ENCODE measurements around a stretch of chr5.

GRCh38 chr5:53874238-53874901 is 313.9 kb downstream of the NDUFS4 start:
- PRO-cap = no peak

DNA sequence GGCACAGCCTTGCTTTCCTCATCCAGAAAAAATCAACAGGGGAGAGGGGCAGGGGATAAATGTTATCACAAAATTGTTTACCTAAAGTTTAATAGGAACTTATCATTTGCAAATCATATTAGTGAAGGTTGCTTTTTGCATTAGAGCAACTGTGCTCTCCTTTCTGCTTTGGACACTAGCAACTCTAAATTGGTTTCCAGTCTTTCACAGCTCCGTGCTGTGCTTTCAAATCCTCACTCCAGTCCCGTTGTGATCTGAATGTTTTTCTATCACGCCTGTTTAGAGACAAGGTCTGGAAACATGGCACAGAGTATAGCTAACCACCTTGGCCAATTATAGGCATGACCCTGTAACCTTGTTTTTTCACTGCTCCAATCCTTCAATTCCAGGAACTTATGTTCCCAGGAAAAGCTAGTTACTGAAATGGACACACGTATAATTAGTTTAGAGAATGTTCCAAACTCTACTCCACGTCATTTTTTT is 55.6 kb downstream of the ARL15 start:
- PRO-cap = no peak

GRCh38 chr5:54518794-54519519 is 1.4 kb downstream of the SNX18 start:
- PRO-cap = no peak

DNA sequence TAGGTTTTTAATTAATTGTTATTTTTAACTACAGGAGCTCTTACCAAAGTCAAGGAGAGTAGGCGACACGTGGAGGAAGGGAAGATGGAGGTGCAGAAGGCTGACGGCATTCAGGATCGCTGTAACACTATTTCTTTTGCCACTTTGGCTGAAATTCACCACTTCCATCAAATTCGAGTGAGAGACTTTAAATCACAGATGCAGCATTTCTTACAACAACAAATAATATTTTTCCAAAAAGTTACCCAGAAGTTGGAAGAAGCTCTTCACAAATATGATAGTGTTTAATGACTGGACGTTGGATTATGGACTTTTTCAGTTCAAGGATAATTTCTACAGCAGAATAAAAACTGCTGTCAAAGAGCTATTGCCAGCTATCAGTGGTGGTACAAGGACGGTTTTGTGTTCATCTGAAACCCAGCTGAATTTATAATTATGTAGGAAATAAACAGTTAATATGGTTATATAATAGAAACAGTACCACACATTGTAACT is 25.6 kb downstream of the SNX18 start:
- PRO-cap = no peak

GRCh38 chr5:54753027-54753483 is 232.3 kb downstream of the ESM1 start:
- PRO-cap = bidirectional peak, plus-strand start at chr5:54753307, minus-strand start at chr5:54753213

DNA sequence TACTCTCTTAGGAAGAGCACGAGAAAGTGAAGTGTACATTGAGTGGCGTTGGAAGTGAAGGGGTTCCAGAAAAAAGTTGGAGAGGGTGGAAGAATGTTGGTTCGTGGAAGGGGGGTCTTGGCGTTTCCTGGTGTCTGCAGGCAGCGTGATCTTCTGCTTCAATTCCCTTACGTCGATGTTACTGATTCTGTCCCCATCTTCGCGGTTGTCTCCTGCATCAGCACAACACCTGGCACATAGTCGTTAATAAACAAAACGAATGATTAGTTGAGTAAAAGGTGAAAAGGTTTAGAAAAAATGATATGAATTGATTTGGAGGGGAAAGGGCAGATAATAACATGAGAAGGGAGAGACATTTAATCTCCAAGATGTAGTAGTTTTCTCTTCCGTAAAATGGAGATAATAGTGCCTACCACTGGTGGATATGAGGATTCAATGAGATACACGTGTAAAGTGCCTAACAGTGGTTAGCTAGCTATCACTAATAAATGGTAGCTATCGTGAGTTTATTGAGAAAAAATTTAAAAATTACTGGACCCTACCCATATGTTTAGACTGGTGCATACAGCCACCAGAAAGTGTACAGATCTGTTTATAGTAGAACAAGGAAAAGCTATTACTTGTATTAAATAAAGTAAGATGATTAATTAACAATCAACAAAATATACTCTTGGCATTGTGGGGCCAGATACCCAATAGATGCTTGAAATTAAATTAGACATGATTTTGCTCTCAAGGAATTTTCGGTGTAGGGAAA is 598 bp downstream of the MTREX start:
- PRO-cap = bidirectional peak, plus-strand start at position 178 of the sequence, minus-strand start at position 183 of the sequence

GRCh38 chr5:55423278-55423805 is 111.4 kb downstream of the PLPP1 start:
- PRO-cap = no peak

DNA sequence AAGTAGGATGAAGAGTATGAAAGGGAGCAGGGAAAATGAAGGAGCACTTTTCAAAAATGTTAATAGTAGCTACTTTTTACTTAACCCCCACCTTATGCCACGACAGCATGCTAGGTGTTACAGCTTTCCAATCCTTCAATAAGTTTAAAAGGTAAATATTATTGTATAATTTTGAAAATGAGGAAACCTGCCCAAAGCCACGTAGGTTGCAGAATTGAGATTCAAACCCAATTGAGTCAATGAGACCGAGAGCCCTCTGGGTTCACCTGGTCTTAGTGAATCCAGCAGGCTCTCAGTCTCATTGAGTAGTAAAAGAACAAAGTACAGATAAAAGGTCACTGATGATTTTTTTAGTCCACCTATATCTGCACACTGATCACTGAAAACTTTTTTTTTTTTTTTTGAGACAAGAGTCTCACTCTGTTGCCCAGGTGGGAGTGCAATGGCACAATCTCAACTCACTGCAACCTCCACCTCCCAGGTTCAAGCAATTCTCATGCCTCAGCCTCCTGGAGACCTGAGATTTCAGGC is 27.2 kb downstream of the PLPP1 start:
- PRO-cap = no peak

- PRO-cap = no peak
Measured at GRCh38 chr5:55535300-55535552, 462 bp upstream of the PLPP1 start.

DNA sequence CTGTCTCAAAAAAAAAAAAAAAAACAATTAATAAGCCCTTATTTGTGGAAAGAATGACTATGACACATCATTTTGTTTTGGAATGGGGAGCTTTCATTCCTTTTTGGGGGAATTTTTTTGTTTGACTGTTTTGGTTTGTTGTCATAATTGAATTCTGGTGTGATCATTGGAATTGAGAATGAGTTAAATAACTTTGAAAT is 3.4 kb upstream of the PLPP1 start:
- PRO-cap = no peak

DNA sequence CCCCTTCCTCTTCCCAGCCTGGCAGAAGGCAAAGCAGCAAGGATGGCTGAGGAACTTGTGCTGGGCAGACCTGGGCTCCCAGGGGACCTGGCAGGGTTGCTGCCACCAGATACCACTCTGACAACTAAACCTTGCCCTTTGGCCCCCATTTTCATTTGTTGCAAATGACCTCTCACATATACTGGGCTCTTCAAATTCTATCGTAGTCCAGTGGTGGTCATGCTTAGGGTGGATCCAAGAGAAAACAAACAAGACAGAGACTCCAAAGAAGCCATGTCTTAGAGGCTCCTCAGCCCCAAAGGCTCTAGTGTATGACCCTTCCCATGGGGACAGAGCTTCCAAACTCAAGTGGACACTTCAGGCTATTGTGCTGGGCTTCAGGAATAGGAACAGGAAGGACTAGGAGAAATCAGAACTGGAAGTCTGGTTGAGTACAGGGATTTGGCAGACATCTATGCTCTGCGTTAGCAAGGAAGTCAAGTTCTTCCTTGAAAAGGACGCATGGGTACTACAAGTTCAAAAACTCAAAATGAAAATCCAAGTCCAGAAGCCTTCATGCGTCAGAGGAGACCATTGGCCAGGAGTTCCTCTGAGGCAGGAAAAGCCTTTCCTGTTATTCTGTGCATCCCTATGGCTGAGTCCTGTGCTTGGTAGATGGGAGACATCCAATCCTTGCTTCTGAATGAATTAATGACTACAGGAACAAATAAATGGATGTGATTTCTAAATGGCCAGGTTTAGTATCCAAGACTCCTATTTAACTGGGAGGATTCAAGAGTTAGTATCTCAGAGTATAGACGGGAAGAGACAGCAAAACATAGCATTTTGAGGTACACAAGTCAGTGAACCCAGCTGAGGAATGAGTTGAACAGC is 64.7 kb upstream of the PLPP1 start:
- PRO-cap = no peak

DNA sequence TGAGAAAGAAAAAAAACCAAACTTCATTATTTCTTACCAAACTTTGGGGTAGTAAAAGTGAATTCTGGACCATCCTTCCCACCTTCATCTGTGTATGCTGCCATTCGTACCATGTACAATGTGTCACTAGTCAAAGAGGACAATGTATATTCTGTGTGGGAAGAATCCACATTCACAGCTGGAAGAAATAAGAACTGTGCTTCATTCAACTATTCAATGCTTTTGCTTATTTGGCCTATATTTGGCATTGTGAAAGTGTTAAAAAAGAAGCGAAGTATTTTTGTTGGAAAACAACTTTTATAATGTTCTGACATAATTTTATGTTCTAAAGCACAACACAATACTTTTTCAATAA is 43.4 kb downstream of the IL6ST start:
- PRO-cap = no peak

- PRO-cap = no peak
Measured at GRCh38 chr5:56029761-56030365, 35.1 kb upstream of the IL6ST start.

GRCh38 chr5:56052986-56053260 is 58.2 kb upstream of the IL6ST start:
- PRO-cap = no peak

- PRO-cap = no peak
Measured at GRCh38 chr5:56097947-56098284, 103.2 kb upstream of the IL6ST start.

DNA sequence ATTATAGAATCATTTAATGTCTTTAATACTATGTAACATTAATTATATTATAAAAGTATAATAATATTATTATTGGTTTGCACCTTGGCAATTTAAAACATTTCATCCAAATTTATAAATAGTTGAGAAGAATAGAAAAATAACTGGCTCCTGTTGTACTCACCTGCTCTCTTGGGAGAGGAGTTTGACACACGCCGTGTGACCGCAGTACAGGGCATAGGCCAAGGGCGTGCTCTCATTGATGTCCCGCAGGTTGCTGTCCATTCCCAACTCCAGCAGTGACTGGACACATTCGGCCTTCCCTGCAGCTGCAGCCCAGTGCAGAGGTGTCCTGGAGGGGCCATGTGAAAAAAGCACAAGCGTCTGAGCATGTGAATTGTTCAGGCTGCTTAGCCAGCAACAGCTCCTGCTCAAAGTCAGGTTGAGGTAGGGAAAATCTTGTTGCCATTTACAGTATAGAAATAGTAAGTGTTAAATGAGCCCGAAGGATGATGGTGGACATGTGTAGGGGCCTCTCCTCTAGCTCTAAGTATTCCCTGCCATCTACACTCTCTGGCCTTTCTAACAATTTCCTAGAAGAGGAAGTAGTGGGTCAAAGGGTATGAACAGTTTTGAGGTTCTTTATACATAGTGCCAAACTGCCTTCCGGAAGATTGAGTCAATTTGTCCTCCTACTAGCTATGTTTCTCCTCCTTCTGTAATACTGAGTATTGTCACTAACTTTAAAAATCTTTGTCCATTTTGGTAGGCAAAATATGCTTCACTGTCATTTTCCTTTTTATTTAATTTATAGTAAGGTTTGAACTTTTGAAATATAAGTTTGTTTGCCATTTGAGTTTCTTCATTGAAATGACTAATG is 116.4 kb downstream of the ANKRD55 start:
- PRO-cap = no peak

DNA sequence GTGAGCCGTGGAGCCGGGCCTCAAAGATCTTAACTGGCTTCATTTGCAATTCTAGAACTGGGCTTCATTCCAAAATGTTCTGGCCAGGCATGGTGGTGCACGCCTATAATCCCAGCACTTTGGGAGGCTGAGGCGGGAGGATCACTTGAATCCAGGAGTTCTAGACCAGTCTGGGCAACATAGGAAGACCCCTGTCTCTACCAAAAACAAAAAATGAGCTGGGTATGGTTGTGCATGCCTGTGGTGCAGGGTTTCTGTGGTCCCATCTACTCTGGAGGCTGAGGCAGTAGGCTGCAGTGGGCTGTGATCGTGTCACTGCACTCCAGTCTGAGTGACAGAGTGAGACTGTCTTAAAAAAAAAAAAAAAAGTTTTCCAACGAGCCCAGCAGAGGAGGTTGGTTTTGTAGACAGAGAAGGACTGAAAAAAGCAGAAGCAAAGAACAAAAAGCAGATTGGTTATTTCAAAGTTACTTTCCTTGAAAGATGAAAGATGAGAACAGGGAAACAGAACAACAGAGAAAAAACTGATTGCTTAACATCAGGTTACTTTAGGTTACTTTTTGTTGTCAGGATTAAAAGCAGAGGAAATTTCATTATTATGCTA is 78.2 kb downstream of the ANKRD55 start:
- PRO-cap = no peak

DNA sequence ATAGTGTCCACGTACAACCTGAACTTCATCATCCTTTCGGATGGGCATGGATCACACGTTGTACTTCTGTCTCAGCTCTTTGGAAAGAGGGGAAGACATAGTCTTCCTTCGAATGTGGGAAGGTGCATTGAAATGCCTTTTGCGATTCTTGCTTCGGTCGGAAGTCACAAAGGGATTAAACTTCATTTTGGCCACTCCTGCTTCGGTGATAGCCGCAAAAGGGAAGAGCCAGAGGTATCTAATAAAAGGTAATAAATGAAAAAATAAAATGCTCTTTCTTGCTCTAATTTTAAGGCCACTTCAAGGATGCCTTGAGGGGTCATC is 271.7 kb upstream of the ANKRD55 start:
- PRO-cap = no peak

DNA sequence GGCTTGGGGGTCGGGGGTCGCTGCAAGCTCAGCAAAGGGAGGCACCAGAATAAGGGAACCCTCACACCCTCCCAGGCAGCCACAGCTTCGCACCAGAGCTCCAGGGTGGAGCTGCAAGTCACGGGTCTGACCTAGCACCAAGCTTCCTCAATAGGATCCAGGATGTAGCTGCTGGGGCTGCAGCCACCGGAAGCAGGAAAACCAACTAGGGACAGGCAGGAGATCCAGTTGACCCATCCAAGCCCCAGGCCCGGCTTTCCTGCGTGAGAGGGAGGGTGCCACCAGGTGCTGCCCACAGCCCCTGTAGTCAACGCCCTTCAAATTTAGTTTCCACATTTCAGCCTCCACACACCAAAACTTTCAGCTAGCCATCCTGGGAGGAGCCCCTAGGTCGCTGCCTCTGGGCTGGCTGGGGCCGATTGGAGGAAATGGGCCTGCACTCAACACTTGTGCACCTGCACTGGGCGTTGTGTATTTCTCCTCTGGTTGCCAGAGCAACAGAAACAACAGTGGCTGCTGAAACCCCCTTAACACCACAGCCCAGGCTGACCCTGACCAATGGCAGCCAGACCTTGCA is 226.6 kb upstream of the MAP3K1 start:
- PRO-cap = no peak

- PRO-cap = no peak
Measured at GRCh38 chr5:56640971-56641448, 174.3 kb upstream of the MAP3K1 start.

Data from SEM (cell line).